ENCODE measurements around a stretch of chr10.

- PRO-cap: no peak
These were observed 315.2 kb downstream of the GATA3 start for GRCh38 chr10:8369573-8370204.

DNA sequence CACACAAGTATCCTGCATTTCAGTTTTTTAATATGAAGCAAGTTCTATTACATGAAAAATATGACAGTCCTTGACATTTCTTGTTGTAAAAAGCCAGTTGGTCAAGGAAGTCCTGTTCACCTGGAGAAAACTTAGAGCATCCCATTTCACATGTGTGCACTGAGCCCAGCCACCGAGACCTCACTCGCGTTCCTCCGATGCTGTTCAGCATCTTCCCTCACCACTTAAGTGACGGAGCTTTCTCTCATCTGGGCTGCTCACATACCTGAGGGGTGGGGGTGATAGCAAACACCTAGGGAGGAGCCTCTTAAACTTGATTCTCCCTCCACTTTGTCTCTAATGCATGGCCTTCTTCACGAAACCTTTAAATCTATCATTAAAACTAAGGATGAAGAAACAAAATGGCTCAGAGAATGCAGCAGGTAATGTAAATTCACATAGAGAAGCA, 950.2 kb downstream of the GATA3 start:
- PRO-cap: no peak

GRCh38 chr10:9096265-9096782, 1041.8 kb downstream of the GATA3 start:
- PRO-cap: no peak

- PRO-cap: no peak
These were observed 411.8 kb upstream of the CELF2 start for GRCh38 chr10:10605741-10606346.

DNA sequence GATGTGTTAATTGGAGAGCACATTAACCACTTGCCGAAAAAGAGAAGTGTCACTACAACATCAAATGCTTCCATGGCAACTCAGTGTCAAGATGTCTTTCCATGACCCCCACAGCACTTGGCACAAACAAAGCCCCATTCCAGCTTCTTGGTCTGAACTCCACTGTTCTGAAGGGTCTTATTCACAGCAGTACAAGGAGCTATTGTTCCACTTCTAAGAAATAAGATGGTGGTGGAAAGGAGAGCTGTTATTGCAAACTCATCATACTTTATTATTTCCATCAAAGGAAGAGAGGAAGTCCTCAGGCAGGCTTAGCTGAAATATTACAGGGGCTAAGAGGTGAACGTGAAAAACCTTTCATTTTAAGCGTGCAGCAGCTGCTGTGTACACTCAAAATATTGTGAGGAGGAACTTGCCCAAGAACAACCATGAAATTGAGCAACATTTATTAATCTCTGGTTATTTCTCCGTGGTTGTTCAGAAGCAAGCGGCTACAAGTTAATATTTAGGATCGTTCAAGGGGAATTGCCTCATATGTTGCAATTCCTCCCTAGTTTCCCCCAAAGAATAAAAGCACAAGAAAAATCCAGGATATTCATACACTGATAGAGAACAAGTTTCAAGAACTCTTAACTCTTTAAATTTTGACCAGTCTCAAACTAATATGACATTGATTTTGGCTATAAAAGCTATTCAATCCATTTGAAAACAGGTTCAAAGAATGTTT, 354.7 kb upstream of the CELF2 start:
- PRO-cap: no peak

- PRO-cap: no peak
These were observed 32.3 kb upstream of the CELF2 start for GRCh38 chr10:10985448-10985730.

- PRO-cap: no peak
These were observed 28.8 kb downstream of the CELF2 start for GRCh38 chr10:11046562-11046846.

DNA sequence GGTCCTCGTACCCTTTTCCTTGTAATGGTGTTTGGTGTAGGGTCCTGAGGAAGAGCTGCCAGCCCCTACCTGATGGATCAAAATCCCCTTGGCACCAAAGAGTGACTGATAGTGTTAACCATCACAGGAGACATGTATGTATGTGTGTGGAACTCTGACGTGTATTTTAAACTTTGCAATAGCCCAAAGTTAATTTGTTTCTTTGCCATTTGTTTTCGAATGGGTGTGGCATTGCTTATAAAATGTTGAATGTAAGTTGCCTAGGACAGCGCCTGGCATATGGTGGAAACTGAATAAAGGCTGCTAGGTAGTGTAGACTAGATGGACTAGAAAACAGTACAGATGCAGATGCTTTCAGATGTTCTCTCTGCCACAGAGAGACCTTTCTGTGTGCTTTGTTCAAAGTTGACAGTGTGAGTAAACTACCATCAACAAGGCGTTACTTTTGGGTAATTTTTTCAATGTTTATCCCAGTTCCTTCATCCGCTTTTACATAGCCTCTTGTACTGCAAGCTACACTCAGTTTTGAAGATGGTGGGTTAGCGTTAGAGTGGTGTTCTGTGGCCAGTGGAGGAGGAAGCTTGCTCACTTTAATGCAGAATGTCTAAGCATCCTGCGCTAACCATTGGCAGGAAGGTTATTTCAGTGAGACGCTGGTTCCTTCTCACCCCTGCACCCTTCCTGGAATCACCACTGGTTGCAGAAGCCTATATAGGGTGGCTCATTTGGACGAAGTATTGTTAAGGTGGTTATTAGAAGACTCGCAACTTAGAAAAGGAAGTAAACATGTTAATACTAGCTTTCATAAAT, 158.9 kb downstream of the CELF2 start:
- PRO-cap: unidirectional peak, minus-strand start at position 683 of the sequence

DNA sequence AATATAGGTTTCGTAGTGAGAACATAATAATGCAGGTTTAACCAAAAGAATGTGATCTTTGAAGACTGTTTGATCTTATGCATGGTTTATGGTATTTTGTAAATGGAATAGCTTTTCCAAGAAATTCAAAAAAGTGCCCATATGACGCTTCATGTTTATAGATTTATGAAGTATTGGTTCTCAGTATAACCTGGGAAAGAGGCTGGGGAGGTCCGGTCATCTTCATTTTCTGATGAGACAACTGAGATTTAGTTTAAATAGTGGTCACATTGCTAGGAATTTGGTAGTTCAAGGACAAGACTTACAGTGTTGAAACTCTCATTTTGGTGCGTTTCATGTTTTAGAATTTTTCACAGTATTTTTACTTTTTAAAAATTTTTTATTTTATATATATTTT, 176.0 kb downstream of the CELF2 start:
- PRO-cap: no peak

DNA sequence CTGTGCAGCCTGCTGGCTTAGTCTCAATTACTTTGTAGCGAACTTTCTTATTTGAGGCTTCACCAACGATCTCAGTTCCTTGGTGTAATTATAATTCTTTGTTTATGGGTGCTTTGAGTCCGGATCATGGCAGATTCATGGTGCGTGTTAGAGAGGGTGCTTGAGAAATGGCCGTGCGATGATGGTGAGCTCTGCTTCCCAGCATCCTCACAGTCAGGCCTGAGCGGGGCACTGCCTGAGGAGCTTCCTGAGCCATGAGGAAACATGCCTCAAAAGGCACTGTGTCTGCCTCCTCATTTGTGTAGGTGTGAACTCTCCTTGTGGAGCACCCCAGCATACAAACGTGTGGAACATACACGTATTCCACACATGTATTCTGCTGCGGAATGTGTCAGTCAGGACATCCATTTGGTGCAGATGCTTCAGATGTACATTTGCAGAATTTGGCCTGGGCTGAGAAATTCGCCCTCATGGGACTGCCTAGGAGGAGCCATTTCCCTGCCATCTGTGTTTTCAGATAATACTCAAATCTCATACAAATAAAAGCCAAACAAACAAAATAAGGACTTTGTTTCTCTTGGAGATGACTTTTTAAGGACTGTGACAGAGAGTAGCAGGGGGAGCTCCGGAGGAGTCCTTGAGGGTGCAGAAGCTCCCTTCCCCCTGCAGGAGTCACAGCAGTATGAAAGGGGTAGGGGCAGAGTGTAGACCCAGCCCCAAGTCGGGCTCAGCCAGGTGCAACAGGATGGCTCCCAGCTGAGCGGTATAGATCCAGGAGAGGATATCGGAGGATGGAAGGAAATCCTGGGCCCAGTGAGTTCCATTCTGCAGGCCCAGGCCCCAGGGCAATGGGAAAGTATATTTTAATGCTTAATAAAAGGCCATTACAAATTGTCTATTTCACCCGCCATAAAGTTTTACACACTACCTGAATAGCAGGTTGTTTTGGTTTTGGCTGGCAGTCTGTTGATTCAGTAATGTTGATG, 205.6 kb downstream of the CELF2 start:
- PRO-cap: no peak

- PRO-cap: no peak
These were observed 225.4 kb downstream of the CELF2 start for GRCh38 chr10:11243051-11243469.

DNA sequence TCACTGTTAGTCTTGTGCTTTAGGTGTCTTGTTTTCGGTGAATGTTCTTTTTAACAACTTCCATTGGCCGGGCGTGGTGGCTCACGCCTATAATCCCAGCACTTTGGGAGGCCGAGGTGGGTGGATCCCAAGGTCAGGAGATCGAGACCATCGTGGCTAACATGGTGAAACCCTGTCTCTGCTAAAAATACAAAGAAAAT, 226.5 kb downstream of the CELF2 start:
- PRO-cap: no peak

- PRO-cap: no peak
These were observed 227.8 kb downstream of the CELF2 start for GRCh38 chr10:11245459-11245952.

GRCh38 chr10:11284575-11285582, 267.2 kb downstream of the CELF2 start:
- PRO-cap: no peak

- PRO-cap: no peak
These were observed 285.3 kb downstream of the USP6NL start for GRCh38 chr10:11326227-11326557.

DNA sequence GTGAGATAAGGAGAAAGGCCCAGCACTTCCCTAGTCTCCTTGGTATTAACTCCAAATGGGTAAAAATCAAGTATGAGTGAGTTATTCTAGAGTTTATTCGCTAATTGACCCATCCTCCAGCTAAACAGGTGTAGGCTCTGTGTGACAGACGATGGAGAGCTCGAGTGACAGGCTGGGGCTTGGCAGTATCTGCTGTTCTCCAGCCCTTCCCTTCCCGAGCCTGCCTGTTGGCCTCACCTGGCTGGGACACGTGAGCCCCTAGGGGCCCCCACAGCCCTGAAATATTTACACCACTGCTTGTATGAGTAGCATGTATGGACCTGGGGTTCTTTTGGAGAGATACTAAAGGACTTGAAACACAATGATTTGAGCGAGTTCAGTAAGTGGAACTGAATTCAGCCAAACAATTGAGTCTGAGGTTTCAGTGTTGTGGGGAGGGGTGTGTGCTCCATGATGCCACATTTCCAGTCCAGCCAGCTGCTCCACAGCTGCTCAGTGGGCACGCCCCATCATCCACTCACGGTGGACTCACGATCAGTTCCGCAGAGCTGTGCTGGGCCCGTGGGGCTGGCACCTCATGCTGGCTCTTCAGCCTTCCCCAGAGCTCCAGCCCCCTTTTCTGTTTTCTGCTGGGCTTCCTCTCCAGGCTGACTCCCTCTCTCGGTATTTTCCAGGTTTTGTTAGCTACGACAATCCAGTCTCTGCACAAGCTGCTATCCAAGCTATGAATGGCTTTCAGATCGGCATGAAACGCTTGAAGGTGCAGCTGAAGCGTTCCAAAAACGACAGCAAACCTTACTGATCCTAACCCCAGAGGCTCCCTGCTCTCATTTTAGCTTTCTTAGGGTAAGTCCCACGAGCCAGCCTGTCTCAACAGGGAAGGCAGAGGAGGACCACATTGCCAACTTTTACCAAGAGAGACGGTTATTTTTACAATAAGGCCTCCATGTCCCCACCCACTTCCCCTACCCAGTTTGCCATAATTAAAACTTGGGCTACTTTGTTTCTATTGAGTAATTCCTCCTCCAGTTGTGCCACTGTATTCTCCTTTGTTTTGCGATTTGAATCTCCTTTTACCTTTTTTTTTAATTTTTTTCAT, 282.8 kb downstream of the USP6NL start:
- PRO-cap: no peak

GRCh38 chr10:11335792-11336219, 275.6 kb downstream of the USP6NL start:
- PRO-cap: no peak

DNA sequence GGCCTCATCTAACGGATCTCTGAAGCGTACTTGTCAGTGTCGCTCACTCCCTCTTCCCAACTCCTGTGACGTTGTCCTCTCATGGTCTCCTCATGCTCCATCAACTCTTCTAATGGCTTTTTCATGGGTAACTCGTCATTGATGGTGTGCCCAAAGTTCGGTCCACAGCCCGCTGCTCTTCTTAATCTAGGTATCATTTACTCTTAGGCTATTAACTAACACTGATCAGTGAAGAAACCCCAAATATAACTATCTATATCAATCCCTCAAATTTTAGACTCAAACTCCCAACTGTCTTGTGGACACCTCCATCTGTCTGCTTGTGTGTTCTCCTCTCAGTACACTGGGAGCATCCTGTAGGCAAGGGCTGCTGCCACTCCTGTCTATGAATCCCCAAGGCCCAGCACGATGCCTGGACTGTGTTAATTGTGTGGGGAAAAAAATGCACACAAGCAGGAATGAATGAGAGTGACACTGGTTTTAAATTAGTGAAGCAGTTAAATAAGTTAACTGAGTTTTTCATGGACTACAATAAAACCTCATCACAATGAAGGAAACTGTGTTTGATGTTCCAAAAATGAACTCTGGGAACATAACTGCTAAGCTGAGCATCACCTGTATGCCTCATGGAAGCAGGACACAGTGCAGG, 85.3 kb downstream of the USP6NL start:
- PRO-cap: no peak

DNA sequence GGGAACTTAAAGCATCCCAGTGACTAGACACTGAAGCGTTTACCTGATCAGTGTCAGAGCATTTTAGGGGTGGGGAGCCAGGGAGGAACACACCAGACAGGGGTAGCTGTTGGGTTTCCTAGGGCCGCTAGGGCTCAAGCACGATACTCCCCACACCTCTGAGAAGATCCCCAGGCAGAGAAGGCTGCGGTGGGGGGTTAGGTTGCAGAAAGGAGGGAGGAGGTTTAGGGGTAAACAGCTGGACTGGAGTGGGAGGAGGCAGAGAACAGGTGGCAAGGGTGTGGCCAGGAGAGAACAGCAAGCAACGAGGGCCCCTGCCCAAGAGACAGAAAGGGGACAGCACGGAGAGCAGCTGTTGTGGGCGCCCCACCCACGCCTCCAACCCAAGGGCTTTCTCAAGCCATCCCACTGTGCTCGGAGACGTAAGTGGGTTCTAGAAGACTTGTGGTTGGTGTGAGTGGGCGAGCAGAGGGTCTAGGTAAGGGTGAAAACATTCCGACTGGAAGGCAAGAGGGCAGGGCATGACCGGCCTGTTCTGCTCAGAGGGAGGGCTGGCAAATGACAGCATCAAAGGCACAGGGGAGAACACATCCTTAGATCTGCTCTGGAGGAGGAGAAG, 52.7 kb upstream of the USP6NL start:
- PRO-cap: unidirectional peak, plus-strand start at position 321 of the sequence

DNA sequence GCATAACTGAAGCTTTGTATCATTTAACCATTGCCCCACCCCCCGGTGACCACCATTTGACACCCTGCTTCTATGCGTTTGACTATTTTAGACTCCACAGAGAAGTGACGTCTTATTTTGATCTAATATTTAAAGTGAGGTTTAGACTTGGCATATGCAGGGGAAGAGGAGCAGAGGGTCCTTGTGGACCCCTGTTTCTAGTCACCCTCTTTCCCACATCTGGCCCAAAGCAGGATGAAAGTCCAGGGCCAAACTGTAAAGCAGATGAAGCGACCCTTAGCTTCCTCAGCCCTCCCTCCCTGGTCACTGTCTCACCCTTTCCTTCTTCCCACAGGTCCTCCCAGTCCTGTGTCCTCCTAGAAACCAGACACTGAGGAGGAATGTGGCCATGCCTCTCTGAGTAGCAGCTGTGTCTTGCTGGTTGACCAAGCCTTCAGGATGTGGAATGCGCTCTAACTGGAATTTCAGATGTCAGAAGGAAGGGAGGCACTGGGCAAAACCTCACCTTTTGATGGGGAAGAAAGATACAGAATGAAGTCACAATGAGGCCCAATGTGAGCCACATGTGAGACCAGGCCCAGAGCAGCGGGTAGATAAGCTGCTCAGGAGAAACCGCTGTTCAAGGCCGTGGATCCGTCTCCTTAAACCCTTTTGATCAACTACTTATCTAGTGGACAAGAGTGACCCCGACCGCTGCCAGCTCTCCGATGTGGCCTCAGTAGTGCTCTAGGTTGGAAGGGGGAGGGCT, 54.9 kb upstream of the ECHDC3 start:
- PRO-cap: no peak

Measured in rectum (tissue), 1 donor.